ENCODE measurements around a stretch of chr7.

- PRO-cap: no peak
- RAMPAGE, long total RNA, 4 experiments: no peak in any of the 4 experiments
These were observed 7.1 kb downstream of the CHST12 start for GRCh38 chr7:2410413-2410921.

GRCh38 chr7:2508830-2509434 is 10.6 kb upstream of the LFNG start:
- PRO-cap: no peak
- RAMPAGE, long total RNA, 4 experiments: no peak in any of the 4 experiments

DNA sequence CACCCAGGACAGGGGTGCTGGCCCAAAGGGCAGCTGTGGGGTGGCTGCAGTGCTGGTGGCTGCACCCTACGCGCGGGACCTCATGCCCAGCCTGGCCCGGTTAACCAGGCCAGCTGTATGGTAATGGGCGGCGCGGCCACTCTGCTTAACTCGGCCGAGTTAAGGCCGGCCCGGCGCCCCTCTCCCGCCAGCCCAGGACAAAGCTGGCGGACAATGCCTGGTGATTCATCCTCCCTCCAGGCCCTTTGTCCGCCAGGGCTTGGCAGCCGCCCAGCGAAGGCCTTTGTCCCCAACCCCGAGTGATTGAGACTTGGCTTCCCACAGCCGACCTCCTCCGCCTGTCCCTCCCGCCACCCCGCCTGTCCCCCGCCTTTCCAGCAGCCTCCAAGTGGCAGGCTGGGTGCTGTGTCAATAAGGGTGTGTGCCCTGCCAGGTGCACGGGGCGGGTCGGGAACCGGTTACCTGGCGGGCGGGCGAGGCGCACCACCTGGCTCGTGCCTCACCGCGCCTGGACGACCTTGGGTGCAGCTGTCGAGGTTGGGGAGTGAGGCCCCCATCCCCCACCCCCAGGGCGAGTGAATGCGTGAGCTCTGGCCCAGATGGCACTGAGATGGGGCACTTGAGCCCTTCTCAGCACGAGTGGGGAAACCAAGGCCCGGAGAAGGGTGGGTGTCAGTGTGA is 4.5 kb downstream of the LFNG start:
- PRO-cap: unidirectional peak, minus-strand start at position 390 of the sequence
- RAMPAGE, long total RNA, 4 experiments: no peak in any of the 4 experiments

DNA sequence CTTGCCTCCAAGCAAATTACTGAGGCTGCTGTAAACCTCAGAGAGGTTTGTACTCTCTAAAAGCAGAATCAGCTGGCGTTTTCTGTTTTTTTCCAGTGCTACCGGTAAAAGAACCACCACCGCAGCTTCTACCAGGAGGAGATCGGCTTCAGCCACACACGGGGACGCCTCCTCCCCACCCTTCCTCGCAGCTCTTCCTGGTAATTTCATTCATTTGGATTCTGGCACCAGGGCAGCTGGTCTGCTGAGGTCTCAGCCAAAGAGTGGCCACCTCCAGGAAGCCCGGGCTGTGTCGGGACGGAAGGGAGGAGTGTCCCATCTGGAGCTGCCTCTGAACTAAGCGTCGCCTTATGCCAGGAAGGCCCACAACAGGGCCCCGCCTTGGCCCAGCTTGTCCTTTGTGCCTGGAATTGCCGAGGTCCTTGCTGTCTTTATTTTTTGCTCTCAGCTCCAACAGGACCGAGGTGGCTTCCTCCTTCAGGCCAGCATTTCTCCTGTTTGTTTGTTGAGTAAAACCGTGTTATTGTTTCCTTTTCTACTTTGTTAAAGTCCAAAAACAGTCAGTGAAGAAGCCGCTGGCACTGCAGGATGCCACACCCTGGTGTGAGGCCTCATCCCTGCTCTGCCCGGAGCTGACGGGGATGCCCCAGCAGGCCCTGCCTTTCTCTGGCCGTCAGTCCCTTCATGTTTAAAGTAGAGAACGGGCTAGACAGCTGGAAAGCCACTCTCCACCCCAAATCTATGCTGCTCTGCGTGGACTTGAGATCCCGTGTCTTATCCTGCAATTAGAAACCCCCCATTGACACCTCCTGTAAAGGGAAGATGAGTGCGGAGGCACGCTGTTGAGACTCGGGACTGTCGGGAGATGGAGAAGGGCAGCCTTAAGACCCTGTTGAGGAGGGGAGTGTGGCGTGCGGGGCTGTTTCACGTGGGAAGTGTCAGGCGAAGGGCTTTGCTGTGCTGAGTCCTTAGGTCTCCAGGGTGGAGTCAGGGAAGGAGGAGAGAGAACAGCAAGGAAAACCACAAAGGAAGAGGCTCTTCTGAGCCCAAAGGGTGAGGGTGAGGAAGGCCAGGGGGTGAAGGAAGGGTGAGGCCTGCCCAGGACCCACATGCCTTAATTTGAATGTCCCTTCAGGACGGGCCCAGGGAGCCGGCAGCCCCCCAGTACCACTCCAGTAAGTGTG is 24.4 kb upstream of the TTYH3 start:
- PRO-cap: no peak
- RAMPAGE, long total RNA, 4 experiments: no peak in any of the 4 experiments

- PRO-cap: no peak
- RAMPAGE, long total RNA, 4 experiments: no peak in any of the 4 experiments
These were observed 3.6 kb upstream of the TTYH3 start for GRCh38 chr7:2628082-2628623.

DNA sequence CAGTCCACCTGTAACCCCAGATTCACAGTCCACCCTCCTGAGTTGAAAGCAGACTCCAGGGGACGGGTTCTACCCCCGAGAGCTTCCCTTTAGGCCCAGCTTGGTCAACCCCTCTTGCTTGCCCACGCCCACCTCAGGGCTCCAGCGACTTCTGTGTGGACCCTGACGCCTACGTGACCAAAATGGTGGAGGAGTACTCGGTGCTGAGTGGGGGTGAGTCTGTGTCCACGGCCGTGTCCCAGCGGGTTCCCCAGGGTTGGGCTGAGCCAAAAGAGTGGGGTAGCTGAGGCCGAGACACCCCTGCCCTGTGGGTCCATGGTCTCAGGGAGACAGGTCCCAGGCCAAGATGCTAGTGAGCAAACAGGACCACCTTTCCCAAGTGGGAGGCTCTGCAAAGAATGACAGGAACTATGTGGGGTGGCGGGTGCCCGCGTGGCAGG is 18.0 kb downstream of the TTYH3 start:
- PRO-cap: no peak
- RAMPAGE, long total RNA, 4 experiments: no peak in any of the 4 experiments

GRCh38 chr7:2661951-2662429 is 26.0 kb upstream of the AMZ1 start:
- PRO-cap: no peak
- RAMPAGE, long total RNA, 4 experiments: start-site peak on the plus strand in 1 of 4 experiments, at chr7:2662130-2662370 at its widest, 26 reads per replicate

- PRO-cap: no peak
- RAMPAGE, long total RNA, 4 experiments: start-site peak on the plus strand in 1 of 4 experiments, at chr7:2663540-2663870 at its widest, 5 to 11 reads per replicate
These were observed 24.6 kb upstream of the AMZ1 start for GRCh38 chr7:2662973-2664157.

GRCh38 chr7:2667855-2668512 is 20.0 kb upstream of the AMZ1 start:
- PRO-cap: no peak
- RAMPAGE, long total RNA, 4 experiments: no peak in any of the 4 experiments

- PRO-cap: no peak
- RAMPAGE, long total RNA, 4 experiments: no peak in any of the 4 experiments
These were observed 882 bp downstream of the AMZ1 start for GRCh38 chr7:2688857-2689310.

DNA sequence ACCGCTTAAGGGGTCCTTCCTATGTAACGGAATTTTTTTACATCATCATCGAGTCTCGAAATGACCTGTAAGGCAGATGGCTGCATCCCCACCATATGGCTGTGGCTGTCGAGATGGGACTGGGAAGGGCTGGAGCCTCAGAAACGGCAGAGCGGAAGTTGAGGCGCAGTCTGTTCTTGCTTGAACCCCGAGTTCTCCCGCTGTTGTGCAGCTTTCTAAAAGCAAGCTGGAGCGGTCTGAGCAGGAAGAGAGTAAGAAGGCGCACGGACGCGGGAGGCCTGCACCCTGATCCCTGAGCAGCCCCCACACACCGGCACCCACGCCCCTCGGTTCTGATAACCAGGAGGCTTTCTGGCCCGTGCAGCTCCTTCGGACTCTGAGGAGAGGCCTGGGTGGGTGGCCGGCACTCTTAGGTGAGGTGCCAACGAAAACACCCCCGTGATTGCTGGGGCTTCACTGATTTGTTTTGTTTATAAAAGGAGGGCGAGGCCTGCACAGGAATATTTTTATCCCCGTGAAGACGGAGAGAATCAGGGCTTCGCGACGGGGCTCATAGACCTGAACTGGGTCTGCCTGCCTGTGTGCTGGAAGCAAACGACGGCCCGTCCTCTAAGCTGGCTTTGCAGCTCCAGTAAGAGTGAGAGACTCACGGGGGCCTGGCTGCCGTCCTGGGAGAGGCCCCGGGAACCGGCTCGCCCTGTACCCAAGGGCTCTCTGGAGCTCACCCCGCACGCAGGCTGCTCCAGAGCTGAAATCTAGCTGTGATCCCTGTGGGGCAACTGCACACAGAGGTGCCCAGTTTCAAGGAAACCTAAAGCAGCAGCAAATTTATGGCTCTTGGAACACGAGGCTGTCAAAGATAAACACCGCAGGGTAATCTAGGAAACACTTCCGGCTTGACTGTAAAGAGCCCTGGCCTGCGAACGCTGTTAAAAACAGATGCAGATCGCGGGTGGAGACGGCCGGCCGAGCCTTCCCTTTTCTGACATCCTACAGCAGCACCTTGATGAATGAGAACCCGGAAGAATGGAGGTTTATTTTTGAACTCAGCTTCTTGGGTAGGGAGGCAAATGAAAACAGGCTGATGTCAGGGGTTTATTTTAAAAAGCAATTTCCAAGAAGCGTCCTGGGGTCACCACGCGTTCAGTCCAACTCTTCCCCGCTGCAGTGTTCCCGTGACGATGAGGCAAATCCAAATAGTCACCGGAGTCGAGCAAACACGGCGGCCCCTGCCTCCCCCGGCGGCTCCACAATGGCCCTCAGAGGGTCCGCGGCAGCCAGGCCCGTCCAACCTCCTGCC is 29.2 kb downstream of the AMZ1 start:
- PRO-cap: no peak
- RAMPAGE, long total RNA, 4 experiments: no peak in any of the 4 experiments

DNA sequence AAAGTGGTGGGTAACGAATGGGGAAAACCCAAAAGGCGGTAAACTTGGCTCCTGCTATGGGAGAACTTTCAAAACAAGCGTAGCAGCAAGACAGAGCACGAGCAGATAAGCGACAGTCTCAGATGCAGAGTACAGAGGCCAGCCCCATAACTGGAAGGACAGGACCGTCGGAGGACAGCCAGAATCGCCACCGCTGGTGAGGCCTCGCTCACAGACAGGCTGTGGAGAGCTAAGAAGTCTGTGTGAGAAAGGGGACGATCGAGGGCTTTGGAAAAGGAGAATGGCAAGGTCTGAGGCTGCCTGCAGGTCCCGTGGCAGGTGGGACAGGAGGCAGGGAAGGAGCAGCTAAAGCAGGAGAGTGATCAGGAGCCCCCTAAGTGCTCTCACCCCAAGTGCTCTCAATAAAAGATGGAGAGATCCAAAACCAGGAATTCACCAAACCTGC is 41.0 kb downstream of the GNA12 start:
- PRO-cap: no peak
- RAMPAGE, long total RNA, 4 experiments: no peak in any of the 4 experiments

DNA sequence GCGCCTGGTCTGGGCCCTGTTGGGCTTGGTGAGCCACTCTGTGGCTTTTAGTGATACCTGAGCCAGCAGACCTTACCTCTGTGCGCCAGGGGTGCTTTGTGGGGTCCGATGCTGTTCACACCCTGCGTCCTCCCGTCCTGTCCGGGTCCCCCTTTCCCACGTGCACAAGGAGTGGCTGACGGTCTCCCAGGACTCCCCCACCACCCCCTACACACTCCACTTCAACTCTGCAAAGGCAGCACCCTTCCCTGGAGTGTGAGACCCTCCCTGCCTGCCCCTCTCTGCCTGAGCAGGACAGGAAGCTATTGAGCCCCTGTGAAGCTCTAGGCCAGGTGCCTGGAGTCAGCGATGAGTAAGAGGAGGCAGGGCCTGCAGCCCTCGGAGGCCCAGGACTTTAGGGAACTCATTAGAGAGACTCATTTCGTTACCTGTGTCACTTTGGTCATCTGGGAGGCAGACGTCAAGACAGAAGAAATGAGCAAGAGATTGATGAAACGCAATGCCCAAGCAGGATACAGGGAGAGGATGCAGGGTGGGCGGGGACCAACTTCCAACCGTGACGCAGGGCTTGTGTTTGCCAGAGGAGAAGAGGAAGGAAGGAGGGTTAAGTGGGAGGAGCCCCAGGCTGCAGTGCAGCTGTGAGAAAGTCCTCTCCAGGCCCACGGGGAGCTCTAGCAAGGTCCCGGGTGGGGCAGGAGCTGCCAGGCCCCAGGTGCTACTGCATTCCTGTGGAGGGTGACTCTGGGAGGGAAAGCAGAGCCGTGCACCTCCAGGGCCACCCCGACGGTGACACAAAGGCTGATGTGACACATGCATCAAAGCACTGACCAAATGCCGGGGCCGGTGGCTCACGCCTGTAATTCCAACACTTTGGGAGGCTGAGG is 26.3 kb upstream of the GNA12 start:
- PRO-cap: no peak
- RAMPAGE, long total RNA, 4 experiments: no peak in any of the 4 experiments

DNA sequence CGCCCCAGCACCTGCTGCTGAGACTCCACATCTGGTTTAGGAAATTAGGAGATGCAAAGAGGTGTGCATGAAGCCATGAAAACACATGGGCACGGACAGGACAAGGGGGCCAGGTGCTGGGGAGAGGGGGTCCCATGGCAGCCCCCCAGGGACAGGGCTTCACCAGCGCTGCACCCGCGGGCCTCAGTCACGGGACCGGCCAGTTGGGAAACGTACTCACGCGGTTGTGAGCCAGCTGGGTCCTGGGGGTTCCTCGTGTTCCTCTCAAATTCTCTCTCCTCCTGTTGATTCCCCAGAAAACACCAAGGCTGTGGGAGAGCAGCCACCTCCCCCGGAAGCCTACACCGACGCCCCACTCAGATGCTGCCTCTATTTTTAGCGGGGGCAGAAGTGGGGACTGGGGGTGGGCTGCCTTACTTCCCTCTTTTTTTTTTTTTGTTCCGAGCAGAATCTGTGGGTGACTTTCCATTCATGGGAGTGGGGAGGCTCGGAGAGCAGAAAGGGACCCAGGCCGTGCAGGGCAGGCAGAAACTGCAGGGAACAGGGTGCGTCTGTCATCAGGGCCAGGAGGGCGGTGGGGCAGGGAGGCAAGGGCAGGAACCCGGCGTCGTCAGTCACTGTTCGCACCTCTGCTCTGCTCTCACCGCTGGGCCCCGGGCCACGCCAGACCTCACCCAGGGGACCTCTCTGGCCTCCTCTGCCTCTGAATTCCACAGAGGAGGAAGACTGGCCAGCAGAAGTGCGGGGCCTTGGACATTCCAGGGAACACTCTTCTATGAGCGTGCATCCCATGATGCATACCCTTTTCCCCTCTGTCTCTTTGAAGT is 63.2 kb downstream of the CARD11 start:
- PRO-cap: no peak
- RAMPAGE, long total RNA, 4 experiments: no peak in any of the 4 experiments

- PRO-cap: no peak
- RAMPAGE, long total RNA, 4 experiments: no peak in any of the 4 experiments
These were observed 41.2 kb upstream of the SDK1 start for GRCh38 chr7:3259749-3260291.

GRCh38 chr7:3260292-3260664 is 40.8 kb upstream of the SDK1 start:
- PRO-cap: no peak
- RAMPAGE, long total RNA, 4 experiments: no peak in any of the 4 experiments

DNA sequence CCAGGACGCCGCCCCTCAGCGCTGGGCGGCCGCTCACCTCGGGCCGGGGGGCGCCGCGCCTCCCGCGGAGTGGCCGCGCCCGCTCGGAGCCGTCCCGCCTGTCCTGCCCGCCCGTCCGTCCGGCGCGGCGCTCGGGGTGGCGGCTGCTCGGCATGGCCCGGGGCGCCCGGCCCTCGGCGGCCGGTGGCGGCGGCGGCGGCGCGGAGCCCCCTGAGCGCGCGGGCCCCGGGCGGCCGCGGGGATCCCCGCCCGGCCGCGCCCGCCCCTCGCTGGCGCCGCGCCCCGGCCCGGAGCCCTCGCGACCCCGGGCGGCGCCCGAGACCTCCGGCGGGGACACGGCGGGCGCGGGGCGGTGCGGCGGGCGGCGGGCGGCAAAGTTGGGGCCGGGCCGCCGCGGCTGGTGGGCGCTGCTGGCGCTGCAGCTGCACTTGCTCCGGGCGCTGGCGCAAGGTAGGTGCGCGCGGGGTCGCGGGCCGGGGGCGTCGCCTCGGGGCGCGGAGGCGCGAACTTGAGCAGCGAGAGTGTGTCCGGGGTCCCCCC is 453 bp downstream of the SDK1 start:
- PRO-cap: no peak
- RAMPAGE, long total RNA, 4 experiments: no peak in any of the 4 experiments

DNA sequence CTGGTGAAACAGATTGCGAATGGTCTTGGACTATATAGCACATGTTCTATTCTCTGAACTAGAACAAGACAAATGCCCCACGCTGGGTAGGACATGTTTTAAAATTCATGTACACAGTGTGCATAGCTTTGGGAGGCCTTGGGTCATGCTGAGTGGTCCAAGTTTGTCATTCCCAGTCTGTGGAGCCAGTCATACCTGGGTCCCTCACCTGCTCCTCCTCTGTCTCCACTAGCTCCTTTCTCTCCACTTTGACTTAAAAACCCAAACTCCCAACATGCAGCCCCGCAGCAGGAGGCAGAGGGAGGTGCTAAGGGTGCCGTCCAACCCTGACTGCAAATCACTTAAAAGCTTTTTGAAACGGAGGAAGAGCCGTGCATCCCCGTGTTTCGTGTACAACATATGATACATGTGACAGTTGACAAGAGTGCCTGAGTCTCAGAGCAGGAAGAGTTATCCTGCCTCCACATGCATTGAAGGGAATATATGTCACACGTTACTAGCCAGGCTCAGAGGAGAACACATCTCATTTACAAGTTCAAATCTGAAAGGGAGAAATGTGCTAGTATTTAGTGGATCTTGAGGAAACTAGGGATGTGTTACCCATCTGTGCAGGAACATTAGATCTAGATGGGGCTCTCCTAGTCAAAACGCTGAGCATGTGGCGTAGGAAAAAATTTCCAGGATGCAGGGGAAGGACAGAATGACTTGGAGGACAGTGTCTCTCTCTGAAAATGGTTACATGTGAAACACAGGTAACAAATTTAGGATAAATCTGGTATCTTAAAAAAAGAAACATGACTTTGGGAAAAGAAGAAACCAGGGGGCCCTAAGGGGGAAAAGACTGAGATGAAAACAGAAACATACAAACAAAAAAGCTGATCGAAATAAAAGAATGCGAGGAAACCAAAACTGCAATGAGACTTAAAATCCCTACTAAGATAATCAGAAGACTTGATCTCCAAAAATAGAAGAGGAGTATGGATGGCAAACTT is 69.9 kb downstream of the SDK1 start:
- PRO-cap: no peak
- RAMPAGE, long total RNA, 4 experiments: no peak in any of the 4 experiments

DNA sequence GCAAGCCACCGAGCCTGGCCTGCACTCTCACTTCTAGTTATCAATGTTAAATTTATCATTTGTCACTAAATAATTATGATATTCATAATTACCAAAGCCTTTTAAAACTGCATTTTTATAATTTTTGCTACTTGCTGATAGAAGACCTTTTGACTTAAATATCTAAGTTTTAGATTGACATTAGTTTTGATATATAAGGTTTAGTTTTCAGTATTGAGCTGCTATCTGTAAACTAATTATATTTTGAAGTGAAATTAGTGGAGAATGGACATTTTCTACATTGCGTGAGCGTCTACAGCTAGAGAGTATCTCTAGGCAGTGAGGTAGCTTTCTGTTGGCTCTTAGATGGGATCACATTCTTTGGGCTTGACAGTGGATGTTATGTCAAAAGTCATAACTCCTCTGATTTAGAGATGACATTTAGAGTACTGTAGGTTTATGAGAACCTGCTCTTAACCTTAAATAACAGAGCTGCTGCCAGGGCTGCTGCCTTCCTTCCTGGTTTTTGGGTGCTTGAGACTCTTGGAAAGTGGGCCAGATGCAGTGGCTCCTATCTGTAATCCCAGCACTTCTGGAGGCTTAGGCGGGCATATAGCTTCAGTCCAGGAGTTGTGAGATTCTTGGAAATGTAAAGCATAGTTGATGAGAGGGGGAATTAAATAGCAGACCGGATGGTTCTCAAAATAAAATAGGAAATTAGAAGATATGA is 120.5 kb downstream of the SDK1 start:
- PRO-cap: no peak
- RAMPAGE, long total RNA, 4 experiments: no peak in any of the 4 experiments

- PRO-cap: no peak
- RAMPAGE, long total RNA, 4 experiments: no peak in any of the 4 experiments
These were observed 135.8 kb downstream of the SDK1 start for GRCh38 chr7:3436735-3437312.

Data from suprapubic skin (tissue), 4 donors.